Measurements from ENCODE around the genes FAM219B, RPP25 and SNUPN.

- RRBS: no CpG with 5 or more reads among the region's 7 CpGs
Observed at GRCh38 chr15:74578581-74579241, 36.9 kb upstream of the CLK3 start.

GRCh38 chr15:74588317-74588957, 27.2 kb upstream of the CLK3 start:
- RRBS: no CpG with 5 or more reads among the region's 11 CpGs

- RRBS: no CpG with 5 or more reads among the region's 1 CpG
Observed at GRCh38 chr15:74594603-74595022, 21.0 kb upstream of the CLK3 start.

GRCh38 chr15:74642333-74643302, 27.0 kb downstream of the CLK3 start:
- RRBS: no CpG with 5 or more reads among the region's 10 CpGs

DNA sequence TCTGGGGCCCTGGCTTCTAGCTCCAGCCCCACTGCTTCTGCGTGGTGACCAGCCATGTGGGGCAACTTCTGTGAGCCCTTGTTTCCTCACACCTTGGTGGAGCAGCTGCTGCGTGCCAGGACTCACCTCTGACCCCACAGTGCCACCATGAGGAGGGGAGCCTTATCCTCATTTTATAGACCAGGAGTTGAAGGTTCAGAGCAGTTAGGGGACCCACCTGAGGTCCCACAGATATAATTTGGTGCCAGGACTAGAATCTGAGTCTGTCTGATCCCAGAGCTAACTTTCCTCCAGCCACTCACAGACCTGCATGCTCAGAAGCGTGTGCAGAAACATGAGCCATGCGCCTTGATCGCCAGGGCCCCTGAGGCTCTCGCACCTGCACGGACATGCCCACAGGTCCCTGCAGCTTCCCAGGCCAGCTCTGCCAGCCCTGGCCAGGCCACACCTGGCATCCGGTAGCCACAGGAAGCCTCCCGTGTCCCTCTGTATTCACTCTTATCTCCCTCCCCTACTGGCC, 13.0 kb upstream of the LMAN1L start:
- RRBS: no CpG with 5 or more reads among the region's 9 CpGs

DNA sequence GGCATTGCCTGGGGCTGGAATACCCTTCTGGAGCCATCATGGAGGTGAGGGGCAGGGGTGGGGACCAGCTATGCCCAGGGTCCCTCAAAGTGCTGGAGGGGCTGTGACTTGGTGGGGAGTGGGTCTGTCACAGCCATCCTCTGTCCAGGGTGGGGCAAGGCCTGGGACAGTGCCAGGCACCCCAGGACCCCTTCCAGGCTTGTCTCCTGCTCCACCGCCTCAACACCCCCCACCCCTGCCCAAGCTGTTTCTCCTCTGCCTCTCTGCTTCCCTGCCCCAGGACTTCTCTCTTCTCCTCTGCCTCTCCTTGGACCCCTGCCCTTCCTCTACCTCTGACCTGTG, 322 bp downstream of the LMAN1L start:
- RRBS: no CpG with 5 or more reads among the region's 1 CpG

DNA sequence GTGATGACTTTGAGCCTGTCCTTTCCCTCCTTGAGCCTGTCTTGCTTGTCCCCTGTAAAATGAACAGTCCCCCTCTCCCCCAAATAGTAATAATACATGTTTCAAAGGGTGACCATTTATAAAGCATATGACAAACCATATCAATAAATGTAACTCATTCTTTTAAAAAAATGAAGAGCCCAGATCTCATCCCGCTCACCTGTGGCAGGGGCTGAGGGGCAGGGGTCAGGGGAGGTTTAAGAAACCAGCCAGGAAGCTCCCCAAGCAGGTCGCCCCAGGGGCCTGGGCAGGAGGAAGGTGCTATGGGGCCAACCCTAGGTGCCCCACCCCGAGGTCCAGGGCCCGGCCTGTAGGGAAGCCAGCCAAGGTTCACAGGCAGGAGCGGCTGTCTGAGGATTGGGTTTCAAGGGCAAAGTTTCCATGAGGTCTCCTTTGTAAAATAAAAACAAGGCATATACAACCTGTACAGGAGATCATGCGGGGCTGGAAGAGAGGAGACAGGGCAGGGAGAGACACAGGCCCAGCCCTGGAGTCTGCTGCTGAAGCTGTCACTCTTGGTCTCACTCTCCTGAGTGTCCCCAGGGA, 5.3 kb downstream of the CPLX3 start:
- RRBS: no CpG with 5 or more reads among the region's 6 CpGs

- RRBS: no CpG with 5 or more reads among the region's 6 CpGs
Observed at GRCh38 chr15:74867849-74868515, 5.2 kb downstream of the SCAMP2 start.

DNA sequence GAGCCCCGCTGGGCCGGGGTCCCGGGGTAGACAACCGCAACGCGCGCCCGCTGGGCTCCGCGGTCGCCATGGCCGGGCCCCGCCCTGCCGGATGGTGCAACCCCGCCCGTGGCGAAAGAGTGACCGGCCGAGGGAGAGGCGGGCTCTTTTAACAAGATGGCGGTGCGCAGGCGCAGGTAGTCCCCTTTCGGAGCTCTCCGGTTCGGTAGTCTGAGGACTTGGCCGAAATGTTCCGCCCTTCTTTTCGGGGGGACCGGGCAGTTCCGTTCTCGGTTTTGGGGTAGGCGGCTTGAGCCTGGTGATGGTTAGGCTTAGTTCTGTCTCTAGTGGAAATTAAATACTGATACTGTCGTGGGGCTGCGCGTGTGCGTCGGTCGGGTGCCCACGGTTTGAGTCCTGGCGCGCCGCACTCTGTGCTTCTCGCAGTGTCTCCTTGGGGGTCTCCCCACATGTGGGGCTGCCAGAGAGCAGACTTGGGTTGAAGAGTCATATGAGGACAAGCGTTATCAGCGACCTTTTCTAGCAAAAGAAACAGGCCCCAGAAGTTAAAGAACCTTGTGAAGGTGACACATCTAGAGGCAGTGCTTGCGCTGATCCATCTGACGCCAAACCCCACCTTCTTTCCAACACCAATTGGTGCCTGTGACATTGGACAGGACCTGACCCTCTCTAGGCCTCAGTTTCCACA, at the start of gene FAM219B:
FAM219B (minus strand) TSS at position 121 of the 688 bp plus-strand sequence.
- RRBS: 1% methylated on average over 26 of the region's 48 CpGs

- RRBS: 1% methylated on average over 23 of the region's 94 CpGs
Observed at GRCh38 chr15:74956706-74957808, at the start of gene RPP25. Gene RPP25 (minus strand): TSS chr15:74956772.

GRCh38 chr15:75024069-75024530, 710 bp downstream of the PPCDC start:
- RRBS: no CpG with 5 or more reads among the region's 5 CpGs

DNA sequence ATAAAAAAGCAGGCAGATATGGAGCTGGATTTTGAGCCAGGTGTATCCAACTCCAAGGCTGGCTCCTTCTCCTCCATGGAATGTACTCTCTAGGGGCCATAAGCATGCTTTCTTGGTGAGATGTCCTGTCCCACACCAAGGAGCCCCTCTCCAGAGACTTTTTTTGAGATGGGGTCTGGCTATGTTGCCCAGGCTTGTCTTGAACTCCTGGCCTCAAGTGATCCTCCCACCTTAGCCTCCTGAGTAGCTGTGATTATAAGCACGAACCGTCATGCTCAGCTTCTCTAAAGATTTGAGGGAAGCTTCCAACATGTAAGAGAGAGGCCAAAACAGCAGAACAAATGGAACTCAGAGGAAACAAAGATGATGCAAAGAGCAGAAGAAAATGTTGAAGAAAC, 48.5 kb downstream of the PPCDC start:
- RRBS: no CpG with 5 or more reads among the region's 2 CpGs

DNA sequence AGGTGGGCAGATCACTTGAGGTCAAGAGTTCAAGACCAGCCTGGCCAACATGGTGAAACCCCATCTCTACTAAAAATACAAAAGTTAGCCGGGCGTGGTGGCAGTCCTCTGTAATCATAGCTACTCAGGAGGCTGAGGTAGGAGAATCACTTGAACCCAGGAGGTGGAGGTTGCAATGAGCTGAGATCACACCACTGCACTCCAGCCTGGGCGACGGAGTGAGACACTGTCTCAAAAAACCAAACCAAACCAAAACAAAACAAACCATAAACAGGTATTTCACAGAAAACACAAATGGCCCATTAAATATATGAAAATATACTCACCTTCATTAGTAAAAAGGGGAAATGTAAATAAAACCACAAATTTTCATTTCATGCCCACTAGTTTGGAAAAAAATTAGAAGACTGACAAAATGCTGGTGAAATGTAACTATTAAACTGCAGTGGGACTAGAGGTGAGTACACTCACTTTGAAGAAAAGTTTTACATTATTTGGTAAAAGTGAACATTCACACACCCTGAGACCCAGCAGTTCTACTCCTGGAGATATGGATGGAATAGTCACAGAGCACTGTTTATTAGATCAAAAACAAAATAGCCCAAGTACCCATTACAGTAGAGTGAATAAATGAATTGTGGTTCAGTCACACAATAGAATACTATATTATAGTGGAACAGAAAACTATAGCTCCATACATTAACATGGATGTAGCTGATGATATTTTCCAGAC, 71.7 kb downstream of the PPCDC start:
- RRBS: no CpG with 5 or more reads among the region's 4 CpGs

GRCh38 chr15:75204507-75205226, 3.0 kb downstream of the C15orf39 start:
- RRBS: no CpG with 5 or more reads among the region's 11 CpGs

- RRBS: 2% methylated on average over 17 of the region's 59 CpGs
Observed at GRCh38 chr15:75450676-75451324, 690 bp downstream of the SIN3A start.

GRCh38 chr15:75625206-75626199, at the start of gene SNUPN:
Gene SNUPN (minus strand): TSS chr15:75625725.
- RRBS: 2% methylated on average over 47 of the region's 67 CpGs

- RRBS: no CpG with 5 or more reads among the region's 24 CpGs
Observed at GRCh38 chr15:75649688-75650370, 2.1 kb downstream of the SNX33 start.

DNA sequence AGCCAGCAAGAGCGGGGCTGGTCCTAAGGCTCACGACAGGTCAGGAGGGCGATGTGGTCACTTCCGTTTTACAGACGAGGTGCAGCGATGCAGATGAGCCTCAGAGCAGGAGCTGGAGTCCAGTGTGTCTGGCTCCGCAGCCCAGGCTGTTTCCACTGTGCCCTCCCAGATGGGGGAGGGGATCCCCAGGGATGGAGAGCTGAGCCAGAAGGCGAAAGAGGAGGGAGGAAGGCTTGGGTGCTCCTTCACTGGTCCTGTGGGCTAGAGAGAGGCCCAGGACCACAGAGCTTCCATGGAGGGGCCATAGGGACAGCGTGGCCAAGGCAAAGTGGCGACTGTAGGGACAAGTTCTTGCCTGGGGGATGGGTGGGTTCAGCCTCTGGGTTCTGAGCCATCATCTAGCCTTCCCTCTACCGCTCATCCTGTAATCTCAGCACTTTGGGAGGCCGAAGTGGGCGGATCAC, 5.7 kb downstream of the SNX33 start:
- RRBS: no CpG with 5 or more reads among the region's 13 CpGs

DNA sequence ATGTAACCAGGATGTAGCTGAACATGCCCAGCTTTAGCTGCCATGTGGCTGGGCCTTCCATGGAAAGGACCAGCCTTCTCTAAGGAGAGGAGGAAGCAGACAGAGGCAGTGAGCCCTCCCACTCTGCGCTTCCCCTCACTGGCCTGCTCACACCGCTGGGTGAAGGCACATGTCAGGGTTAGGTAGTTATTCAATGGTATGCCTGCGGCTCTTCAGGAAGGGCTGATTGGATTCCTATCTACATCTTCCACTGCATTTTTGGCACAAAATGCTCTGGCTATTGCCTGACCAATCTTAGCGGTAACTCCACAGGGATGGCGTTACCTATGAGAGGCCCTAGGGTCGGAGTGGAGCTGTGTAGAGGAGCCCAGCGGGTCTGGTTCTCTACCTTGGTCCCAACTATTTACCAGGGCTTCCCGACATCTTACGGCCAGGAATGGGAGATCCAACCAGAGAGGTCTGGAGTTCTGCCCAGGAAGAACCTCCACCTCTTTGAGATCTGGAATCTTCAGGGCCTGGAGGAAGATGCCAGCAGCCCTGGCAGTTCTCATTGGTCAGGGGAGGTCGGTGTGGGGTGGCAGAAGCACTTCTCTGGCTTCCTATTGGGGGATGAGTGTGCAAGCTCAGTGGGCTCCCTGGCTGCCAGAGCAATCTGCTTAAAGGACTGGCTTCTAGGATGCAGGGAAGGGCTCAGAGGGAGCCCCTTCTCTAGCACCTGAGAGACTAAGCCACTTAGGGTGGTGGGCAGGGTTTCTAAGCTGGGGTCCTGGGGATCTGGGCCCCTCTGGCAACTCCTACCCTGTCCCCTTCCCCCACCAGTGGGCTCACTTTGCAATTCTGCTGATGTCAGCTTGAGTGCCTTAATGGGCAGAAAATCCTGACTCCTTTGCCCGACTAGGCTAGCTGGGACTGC, 24.2 kb downstream of the SNX33 start:
- RRBS: no CpG with 5 or more reads among the region's 11 CpGs